ENCODE measurements around the gene PRKAR1B.

DNA sequence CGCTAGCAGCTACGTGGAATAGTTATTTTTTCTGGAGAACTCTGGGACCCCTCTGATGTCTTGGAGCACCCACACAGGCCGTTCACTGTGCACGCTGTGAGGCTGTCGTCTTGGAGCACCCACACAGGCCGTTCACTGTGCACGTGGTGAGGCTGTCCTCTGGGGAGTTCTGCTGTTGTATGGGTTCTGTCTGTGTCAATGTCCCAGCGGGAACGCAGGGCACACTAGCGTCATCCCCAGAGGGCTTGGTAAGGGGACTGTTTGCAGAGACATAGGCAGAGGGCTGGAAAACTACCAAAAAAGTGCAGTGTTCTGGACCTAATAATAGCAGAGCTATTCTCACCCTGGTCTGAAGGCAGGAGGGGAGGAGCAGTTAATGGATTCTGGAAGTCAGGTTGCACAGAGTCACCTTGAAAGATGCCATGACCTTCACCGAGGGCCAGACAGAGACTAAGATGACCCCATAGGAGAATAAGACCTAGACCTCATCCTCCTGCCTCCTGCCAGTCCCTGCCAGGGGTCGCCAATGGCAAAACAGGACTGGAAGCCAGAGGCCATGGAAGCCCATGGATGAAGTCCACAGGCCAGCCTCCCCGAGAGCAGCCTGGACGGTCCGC lies 38.6 kb upstream of the FAM20C start:
- RRBS, result no CpG with 5 or more reads among the region's 15 CpGs

DNA sequence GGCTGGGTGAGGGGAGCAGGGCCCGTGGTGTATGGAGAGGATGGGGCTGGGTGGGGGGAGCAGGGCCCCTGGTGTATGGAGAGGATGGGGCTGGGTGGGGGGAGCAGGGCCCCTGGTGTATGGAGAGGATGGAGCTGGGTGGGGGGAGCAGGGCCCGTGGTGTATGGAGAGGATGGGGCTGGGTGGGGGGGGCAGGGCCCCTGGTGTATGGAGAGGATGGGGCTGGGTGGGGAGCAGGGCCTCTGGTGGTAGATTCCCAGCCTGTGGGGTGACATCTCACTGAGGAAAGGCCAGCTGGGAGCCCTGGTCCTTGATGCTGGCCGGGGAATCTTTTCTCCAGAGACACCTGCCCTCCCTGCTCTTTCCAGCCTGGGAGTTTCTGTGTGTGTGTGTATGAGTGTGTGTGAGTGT lies 23.9 kb downstream of the FAM20C start:
- RRBS, result no CpG with 5 or more reads among the region's 3 CpGs

- RRBS, result no CpG with 5 or more reads among the region's 19 CpGs
These were observed 24.4 kb downstream of the FAM20C start for GRCh38 chr7:216637-217236.

DNA sequence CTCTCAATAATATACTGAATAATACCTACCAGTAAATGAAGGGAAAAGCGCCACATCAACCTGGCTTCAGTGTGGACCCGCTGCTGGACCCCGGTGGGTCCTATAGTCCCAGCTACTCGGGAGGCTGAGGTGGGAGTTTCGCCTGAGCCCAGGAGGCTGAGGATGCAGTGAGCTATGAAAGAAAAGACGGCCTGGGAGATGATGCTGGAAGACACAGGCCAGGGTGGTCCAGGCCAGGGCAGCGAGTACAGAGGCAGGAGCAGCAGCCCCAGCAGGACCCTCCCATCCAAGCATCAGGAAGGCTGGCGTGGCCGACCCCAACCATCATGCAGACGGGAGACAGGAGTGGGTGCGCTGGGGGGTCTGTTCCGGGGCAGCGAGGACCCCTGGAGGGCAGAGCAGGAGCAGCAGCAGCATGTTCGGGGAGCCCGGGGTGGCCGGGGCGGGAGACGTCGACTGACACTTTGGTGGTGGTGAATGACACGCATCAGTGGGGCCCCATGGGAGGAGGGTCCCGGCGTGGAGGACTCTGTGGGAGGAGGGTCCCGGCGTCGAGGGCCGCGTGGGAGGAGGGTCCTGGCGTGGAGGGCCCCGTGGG lies 38.6 kb downstream of the FAM20C start:
- RRBS, result 40% methylated on average over 12 of the region's 29 CpGs

DNA sequence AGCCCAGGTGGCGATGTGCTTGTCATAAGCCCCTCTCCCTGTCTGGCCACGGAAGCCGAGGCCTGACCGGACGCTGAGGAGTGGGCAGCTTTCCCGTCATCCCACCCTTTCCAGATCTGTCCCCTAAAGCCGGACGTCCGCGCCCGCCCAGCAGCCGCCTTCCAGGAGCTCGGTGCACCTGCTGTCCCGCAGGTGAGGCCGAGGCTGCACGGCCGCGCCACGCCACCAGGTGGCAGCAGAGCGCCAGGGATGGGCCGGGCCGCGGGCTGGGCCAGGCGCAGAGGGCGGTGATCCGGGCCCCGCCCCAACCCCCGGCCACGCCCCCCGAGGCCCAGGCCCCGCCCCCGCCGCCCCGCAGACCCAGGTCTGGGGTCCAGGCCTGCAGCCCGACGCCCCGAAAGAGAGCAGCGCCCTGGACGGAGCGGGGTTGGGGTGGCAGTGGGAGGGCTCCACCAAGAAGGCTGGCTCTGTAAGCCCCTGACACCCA lies 32.1 kb downstream of the FOXL3 start:
- RRBS, result 12% methylated on average over 10 of the region's 40 CpGs

GRCh38 chr7:323446-323764 lies 33.4 kb downstream of the FOXL3 start:
- RRBS, result no CpG with 5 or more reads among the region's 9 CpGs

DNA sequence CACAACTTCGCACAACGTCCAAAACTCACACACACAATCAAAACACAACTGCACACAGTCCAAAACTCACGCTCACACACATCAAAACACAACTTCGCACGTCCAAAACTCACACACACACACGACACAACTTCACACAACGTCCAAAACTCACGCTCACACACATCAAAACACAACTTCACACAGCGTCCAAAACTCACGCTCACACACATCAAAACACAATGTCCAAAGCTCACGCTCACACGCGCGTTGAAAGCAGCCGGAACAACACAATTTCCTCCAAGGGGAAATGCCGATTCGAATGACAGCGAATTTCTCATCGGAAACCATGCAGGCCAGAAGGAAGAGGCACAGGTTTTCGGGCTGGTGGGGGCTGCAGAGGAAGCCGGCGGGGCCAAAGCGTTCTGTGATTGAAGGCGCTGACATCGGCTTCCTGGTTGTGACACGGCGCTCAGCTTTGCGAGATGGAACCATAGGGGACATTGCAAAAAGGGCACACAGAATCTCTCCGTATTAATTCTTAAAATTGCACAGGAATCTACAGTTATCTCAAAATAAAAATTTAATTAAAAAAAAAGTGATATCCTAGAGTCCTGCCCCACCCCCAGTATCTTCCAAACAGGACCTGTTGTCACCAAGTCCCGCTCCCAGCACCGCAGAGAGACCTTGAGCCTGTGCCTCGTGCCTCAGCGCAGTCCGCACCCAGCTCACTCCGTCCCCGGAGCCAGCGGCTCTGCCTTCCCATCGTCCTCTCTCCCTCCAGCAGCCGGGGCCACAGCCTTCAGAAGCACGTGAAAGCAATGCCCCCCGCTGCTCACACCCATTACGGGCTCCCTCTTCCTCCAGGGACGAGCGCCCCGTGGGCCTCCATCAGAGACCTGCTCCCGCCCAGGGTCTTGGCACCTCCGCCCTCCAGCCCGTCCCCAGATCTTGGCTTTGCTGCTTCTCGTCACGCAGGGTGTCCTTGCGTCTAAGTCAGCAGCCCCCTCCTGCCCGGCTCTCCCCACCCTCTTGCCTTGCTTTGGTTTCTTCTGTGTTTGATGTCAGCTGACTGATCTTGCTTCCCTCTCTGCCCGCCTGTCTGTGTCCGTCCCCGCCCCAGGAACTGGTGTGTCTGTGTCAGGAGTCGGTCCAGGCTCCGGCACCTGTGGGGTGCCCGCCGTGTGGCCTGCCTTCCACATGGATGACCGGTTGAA lies 61.5 kb downstream of the FOXL3 start:
- RRBS, result 71% methylated on average over 9 of the region's 60 CpGs

DNA sequence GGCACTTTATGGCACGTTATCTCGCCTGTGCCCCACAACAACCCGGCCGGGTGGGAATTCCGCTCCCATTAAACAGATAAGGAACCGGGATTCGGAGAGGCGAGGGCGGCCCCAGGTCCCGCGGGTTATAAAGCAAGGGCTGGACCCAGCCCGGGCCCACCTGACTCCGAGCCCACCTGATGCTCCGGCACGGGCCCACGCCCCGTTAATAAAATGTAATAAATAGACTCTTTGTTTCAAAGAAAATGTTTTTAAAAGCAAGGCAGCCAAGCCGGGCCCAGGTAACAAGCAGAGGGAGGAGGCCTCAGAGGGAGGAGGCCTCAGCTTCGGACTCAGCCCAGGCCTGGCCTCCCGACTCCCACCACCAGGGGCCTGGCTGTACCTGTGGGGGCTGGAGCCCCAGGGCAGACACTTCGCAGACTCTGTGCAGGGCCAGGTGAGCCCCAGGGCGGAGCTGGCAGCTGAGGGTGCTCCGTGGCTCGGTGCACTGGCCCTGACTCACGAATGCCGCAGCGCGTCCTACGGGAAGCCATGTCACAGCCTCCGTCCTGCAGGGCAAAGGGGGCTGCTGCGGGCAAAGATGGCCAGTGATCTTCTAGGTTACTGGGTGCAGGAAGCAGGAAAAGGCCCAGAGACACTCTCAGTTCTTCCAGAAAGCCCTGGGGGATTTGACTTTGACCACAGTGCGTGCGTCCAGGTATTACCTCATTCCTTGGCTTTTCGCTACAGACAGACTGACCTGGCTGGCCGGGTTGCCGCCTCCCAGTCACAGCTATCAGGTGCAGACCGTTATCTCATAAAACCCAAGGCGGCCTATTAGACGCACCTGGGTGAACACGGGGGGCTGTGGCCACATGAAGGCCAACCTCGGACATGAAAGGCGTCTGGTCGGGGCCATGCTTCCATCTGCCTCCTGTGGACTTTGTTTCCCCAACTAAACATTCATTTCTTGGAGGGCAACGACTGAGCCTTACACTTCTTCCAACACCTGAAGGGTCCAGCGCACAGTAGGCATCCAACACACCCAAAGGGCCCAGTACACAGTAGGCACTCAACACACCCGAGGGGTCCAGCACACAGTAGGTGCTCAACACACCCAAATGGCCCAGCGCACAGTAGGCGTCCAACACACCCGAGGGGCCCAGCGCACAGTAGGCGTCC lies 80.1 kb downstream of the FOXL3 start:
- RRBS, result 92% methylated on average over 11 of the region's 51 CpGs

GRCh38 chr7:455408-455960 lies 64.2 kb downstream of the PDGFA start:
- RRBS, result no CpG with 5 or more reads among the region's 32 CpGs

GRCh38 chr7:521448-522223 lies 2.0 kb upstream of the PDGFA start:
- RRBS, result no CpG with 5 or more reads among the region's 70 CpGs

- RRBS, result 74% methylated on average over 11 of the region's 36 CpGs
These were observed 71.1 kb upstream of the PDGFA start for GRCh38 chr7:590636-591329.

DNA sequence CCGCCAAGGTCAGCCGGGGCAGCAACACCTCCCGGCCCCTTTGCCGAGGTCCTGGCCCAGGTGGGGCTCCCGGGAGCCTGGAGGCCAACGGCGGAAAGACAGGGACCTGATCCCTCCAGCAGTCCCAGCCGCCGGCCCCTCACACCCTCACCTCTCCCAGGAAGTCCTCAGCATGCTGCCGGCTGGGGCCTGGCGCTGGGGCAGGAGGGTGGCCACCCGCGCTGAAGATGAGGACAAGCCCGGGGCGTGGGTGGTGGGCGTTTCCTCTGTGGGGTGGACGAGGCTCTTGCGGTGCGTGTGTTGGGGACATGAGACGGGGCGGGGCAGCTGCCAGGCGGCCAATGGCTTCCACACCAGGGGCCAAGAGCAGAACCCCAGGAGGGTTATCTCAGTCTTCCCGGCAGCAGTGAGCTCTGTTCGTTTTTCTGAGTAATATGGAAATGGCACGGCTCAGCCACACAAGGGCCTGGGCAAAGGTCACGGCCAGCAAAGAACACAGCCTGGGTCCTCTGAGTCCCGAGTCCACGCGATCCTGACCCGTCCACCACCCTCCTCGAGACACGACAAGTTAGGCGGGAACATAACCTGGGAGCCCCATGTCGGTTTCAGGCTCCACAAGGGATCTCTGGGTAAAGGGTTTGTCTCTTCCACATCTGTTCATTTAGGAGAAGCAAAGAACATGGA lies 82.9 kb upstream of the PDGFA start:
- RRBS, result 89% methylated on average over 9 of the region's 34 CpGs

GRCh38 chr7:725386-725605 lies 1.2 kb upstream of the DNAAF5 start:
- RRBS, result no CpG with 5 or more reads among the region's 4 CpGs

GRCh38 chr7:726835-727995 lies at the start of gene PRKAR1B:
Gene PRKAR1B (minus strand): TSS chr7:727281.
- RRBS, result 2% methylated on average over 6 of the region's 115 CpGs

- RRBS, result no CpG with 5 or more reads among the region's 11 CpGs
These were observed 914 bp upstream of the PRKAR1B start for GRCh38 chr7:728005-728385.

DNA sequence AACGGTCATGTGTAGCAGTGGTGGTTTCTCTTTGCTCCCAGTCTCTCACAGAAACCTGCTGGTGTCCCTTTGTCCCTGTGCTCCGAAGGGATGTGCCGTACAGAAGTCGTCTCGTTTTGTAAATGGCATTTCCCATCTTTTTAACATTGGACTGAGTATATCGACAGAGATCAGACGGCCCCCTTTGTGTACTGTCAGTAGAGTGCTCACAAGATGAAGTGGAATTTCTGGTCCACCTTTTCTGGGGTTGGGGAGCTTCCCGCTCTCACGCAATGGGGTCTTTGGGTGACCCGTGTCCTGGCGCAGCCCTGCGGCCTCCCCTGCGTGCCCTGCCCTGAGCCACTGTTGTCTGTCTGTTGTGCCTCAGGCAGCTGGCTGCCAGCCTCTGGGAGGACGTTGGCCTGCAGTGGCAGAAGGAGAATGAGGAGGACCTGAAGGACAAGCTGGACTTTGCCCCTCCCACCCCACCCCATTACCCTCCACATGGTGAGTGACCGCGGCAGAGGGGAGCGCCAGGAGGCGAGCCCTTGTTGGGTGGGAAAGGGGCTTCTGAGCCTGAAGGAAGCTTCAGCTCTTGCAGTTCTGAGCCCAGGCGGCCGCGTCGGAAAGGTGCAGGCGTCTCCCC lies 14.0 kb upstream of the PRKAR1B start:
- RRBS, result no CpG with 5 or more reads among the region's 23 CpGs

DNA sequence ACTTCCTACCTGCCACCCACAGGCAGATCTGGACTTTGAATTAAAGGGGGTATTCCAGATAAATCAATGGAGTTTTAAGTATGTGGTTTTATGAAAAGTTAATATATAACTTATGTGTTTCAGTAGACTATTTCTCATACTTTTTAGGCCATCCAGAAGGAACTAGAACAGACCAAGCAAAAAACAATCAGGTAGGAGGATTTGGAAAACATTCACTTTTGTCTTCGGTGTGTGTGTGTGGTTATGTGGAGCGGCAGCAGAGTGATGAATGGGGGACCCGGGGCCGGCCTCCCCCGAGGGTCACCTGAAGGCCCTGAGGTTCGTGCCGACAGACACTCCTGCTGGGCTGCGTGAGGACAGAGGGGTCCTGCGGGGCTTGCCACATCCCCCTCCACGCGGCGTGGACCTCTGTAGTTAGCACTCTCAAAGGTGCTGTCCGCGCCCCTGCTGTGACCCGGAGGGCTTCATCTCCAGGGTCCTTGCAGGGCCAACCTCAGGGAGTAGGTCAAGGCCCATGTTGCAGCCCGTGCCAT lies 20.1 kb upstream of the GET4 start:
- RRBS, result 100% methylated on average over 1 of the region's 16 CpGs

GRCh38 chr7:893716-894257 lies 17.4 kb downstream of the GET4 start:
- RRBS, result no CpG with 5 or more reads among the region's 25 CpGs

DNA sequence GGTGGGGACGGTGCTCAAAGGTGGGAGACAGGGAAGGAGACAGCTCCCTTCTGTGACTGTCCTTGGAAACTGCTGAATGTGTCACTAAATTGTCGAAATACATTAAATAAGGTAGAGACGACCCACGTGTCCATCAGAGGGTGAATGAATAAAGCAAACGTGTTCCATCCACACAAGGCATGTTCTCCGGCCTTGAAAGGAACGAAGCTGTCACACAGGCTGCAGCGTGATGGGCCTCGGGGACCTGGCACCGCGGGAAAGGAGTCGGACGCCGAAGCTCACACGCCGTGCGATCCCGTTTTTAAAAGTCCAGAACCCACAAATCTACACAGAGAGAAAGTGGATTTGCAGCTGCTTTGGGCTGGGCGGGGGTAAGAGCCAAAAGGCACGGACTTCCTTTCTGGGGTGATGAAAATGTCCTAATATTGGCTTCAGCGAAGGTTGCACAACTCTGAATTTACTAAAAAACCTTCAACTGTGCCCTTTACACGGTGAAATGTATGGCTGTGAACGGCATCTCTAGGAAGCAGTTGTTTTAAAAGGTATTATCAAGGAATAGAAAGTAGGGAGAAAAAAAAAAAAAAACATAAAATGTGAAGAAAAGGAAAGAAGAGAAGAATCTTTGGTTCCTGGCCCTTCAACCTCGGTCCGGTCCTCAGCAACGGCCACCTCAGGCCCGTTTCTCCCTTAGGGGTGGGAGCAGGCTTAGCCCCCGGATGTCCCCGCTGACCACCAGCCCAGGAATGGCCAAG lies 23.1 kb downstream of the ADAP1 start:
- RRBS, result 27% methylated on average over 4 of the region's 29 CpGs

- RRBS, result no CpG with 5 or more reads among the region's 21 CpGs
These were observed 10.4 kb upstream of the ADAP1 start for GRCh38 chr7:964740-965470.